Pericardium fibroblast (primary cell): ENCODE data around the genes SULF2 and ARFGEF2.

DNA sequence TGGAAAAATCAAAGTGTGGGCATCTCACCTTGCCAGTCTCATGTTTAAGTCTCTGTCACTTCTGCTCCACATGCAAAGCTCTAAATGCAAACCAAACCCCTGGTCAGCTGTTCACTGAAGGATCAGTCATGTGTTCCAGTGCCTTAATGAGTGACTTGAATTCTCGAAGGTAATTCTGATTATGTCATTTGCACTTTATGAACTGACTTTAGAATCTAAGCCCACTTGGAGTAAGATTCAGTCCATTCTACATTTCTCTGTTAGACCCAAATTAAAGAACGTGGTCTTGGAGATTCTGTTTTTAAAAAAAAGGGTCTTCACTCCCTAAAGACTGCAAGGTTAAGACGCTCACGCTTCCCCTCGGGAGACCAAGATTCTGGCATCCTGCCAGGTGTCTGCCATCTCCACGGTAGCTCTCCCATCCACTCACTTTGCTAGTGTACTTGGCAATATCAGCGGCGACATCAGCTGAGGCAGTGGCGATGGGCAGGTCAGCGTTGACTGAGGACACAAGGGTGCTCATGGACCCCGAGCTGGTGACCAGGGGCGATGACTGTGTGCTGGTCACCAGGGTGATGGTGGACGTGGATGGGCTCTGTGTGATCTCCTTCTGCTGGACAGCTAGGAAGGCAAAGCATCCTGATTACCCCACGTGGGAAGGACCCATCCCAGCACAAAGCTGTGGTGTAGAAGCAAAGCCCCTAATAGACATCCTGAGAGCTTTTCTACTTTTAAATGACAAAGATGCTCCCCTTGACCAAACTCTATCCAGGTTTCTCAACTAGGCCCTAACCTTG, 120.4 kb downstream of the ZMYND8 start:
- RAMPAGE, long total RNA: no peak

DNA sequence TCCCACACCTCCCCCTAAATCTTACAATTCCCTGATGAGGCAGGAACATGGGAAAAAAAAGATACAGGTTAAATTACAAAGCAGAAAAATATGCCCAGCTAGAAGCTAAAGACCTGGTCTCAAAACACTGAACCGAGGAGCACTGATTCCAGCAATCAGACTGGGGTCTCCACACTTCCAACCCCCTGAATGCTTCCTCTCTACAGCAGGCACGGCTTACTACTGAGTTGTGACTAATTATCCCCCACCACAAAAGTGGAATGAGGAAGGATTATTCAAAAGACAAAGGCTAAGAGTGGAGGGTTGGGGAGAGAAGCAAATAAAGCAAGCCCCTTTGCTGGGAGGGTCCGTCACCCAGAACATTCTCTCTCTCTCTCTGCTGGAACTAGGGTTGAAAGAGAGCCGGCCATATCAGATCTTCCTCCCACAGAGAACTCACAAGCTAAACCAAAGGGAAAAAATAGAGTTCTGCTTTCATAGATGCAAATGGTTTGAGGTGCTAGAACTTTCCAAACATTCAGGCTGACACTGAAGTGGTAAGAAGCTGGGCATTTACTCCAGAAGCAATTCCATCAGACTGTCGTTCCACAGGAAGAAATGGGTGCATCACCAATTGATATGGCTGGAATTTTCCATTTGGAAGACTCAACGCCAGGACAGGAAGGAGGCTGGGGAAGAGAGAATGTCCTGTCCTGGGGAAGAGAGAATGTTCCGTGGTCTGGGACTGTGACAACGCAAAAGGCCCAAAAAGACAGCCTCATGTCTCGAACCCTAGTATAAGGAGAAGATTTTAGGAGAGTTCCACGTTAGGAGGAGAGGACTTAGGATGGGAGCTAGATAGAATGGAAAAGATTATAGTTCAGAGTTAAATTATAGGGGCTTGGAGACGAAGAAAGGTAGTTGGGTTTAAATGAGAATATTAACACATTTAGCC, 7.9 kb downstream of the ZMYND8 start:
- RAMPAGE, long total RNA: no peak

- RAMPAGE, long total RNA: no peak
These were observed 730 bp downstream of the ZMYND8 start for GRCh38 chr20:47355584-47356354.

DNA sequence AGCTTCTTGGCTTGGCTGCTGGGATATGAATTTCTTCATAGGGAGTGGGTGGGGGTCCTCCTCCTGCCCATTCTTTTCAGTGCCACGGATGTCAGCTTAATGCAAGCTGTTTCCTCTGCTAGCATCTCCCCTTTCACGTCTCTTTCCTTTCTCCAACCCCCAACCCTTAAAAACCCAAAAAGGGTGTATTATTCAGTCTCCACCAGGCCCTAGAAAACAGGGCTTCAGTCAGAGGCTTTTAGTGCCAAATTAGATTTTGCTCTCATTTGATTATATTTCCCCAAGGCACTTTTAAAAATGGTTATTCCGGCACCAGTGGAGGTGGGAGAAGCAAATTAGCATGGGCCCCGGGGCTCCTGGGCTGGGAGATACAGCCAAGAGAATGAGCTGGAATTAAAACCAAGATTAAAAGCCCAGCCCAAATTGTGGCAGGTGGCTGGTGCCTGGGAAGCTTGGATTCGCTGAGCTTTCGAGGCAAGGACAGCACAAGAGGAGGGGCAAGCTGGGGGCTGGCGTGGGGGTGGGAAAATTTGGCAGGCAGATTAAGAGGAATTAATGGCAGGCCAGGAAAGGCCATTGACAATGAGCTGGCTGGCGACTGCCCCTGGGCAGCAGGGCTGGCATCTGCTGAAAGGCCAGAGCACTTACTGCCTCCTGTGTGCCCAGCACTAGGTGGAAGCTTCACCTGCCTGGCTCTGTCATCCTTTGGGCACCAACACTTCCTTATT, 76.4 kb downstream of the SULF2 start:
- RAMPAGE, long total RNA: no peak

DNA sequence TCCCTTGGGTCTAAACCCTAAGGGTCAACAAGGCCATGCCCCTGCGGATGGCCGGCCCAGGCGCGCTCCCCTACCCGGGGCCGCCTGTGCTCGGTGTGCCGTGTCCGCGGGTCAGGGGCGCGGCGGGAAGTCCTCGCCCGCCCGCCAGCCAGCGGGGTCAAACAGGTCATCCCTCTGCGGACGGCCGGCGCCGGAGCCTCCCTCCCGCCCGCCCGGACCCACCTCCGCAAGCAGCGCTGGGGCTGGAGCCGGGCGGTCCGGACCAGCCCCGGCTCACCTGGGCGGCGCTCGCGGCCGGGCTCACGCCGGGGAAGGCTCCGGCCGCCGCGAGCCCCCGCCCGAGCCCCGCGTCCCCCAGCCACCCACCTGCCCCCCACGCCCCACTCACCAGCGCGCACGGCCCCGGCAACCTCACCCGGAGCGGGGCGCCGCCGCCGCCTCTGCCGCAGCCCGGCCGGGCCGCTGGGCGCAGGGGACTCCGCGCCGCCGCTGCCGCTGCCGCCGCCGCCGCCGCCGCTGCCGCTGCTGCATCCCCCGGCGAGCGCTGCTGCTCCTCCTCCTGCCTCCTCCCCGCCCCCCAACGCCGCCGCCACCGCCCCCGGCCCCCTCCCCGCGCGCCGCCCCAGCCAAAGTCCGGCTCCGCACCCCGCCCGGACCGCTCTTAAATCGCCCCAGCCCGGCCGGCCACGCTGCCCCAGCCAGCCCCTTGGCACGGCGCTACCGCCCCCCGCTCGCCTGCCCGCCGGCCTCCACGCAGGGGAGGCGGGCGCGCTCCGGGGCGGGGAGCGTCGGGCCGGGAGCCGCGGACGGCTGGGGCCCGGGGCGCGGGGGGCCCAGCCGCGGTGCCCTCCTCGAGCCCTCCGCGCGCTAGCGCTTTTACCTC, at the start of gene SULF2:
TSS of gene SULF2 (minus strand) at position 527 of the 883 bp plus-strand sequence.
- RAMPAGE, long total RNA: no peak

DNA sequence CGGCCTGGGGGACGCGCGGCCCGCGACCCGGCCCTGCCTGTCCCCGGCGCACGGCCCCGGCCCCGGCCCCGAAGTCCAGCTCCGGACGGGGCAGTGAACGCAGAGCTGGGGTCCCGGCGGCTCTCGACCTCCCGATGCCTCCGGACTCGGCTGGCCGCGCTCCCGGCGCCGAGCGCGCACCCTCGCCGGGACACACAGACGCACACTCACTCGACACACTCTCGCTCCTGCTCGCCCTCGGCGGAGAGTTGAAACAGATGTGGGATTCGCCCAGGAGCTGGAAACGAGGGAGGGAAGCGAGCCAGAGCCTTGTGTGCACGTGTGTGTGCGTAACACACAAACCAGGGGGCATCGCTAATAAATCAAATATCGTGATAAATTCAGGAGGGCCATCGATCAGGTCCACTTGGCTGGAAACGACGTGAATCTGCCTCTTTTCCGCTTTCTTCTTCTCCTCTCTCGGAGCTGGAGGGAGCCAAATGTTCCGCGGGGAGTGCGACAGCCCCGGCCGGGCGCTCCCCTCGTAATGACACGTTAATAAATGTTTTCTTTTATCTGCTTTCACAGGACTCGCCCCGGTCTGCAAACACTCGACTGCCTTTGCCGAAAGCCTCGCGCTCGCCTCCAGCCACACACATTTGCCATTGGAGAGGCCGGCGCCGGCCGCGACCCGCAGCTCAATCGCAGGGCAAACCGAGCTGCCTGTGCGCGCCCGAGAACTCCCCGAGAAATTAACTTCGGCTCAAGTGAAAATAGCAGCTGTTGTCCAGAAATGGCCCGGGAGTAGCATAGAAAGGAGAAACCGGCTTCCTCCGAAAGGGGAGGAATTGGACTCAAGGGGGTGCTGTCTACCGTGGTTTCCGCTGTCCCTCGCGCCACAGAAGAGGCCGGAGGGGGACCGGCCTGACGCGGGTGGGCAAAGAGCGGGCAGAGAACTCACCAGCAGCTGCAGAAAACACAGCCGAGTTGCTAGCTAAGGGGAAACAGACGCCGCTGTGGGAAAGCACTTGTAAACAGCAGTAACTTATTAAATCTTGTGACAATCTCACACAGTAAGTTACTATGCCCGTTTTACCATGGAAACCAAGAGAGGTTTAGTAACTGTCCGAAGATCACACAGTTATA, 919 bp upstream of the SULF2 start:
- RAMPAGE, long total RNA: no peak

DNA sequence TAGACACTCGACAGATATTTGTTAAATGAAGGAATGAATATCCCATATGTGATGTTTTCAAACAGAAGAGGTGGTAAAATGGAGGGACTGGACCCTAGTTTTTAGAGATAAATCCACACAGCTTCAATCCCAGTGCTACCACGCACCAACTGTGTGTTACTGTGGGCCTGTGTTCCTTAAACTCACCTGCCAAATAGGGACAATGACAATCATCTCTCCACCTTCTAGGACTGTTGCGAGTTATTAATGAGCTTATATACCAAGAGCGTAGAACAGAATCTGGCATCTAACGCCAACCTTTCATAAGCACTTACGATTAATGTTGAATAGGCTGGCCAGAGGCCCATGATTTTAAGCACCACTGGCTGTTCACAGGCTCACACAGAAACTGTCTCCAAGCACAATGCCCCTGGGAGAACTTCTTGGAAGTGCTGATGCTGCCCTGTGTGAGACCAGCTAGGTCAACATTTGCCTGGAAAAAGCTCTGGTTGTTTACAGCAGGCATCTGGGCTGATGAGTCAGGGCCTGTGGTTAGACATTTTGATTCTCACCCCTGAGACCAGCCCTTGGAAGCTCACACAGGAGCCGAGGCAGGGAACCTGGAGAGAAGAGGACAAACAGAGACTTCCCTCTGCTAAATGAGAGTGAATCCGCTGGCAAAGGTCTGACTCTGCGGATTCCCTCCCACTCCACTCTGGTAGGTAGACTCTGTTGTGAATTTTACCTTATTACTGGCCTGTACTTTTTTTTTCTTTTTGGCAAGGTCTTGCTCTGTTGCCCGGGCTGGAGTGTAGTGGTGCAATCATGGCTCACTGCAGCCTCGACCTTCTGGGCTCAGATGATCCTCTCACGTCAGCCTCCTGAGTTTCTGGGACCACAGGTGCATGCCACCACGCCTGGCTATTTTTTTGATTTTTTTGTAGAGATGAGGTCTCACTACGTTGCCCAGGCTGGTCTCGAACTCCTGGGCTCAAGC, 6.8 kb upstream of the SULF2 start:
- RAMPAGE, long total RNA: no peak

- RAMPAGE, long total RNA: no peak
These were observed 241.8 kb upstream of the SULF2 start for GRCh38 chr20:48026996-48027506.

GRCh38 chr20:48247786-48248227, 462.5 kb upstream of the SULF2 start:
- RAMPAGE, long total RNA: no peak

DNA sequence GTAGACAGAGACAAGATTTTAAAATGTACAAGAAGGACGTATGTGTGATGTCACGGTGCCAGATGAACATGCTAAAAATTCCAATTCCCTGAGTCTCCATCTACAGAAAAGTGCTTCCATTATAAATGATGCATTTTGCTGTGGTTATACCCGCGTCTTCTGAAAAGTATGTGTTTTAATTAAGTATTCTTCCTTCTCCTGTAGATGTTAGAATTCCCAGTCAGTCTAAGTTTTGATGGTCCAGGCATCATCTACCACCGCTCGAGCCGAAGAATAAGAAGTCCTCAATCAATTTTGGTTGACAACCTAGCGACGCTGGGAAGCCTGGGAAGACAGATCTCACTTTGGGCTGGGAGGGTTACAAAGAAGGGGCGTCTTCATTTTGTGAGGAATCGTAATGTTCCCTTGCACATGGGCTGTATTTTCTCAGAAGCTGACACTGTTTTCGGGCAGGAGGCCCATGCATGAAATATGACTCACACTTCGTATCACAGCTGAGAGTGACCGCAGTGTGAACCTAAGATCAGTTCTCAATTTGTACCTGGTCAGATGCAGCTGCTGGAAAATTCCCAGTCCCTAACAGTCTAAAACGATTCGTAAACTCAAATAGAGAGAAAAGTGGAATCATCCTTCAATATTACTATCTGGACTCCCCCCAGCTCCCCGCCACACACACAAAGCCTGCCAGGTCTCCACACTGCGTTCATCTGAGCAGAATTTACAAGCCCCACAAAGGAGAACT, 488.8 kb downstream of the PREX1 start:
- RAMPAGE, long total RNA: no peak

DNA sequence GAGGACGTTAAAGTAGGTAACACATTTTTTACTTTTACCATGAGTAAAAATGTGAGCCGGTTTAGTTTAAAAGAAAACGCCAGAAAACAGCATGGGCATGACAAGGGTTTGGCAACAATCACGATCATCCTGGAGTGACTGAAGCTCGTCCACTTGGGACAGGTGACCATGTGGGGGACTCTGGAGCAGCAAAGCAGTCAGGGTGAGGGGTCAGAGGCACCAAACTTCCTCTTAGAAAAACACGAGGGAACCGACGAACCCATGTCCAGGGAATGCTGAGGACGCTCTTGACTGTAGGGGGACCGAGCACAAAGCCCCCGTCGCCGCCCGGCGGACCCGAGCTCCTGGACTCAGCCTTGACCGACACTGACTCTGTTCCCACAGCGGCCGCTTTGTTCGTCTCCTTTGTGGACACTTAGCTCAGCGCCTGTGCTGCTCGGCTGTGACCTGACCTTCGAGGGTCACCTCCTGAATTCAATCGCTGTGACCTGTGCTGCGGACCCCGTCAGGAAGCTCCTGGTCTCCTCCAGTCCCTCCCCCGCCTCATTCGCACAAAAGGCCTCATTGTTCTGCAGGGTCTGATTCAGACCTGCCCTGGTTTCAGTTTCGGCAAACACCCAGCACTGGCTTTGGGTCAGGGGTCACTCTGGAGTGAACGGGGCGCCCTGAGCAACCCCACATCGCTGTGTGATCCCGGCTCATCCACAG, 454.9 kb downstream of the PREX1 start:
- RAMPAGE, long total RNA: no peak

DNA sequence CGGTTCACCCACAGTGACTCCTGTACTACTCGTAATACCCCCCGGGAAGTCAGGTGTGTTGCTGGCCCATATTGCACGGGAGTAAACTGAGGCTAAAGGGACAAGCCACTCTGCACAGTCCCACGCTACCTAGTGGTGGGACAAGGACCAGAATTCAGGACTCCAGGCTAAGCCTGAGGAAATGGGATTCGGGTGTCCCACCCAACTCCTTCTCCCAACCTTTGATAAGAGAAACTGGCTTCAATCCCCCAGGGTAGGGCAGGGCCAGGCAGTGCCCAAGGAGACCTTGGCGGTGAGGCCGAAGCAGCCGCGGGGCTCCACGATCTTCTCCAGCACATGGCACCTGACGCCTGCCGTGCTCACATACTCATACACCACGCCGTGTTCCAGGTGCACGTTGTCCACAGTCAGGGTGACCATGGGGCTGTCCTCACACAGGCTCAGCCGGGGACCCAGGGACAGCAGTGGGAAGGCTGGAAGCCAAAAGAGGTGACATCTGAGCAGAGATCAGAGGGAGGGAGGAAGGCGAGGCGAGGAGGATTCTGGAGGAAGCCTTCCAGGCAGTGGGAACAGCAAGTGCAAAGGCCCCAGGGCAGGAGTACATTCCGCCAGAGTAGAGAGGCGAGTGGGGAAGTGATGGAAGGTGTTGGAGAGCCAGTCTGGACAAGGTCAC, 176.6 kb downstream of the PREX1 start:
- RAMPAGE, long total RNA: no peak

DNA sequence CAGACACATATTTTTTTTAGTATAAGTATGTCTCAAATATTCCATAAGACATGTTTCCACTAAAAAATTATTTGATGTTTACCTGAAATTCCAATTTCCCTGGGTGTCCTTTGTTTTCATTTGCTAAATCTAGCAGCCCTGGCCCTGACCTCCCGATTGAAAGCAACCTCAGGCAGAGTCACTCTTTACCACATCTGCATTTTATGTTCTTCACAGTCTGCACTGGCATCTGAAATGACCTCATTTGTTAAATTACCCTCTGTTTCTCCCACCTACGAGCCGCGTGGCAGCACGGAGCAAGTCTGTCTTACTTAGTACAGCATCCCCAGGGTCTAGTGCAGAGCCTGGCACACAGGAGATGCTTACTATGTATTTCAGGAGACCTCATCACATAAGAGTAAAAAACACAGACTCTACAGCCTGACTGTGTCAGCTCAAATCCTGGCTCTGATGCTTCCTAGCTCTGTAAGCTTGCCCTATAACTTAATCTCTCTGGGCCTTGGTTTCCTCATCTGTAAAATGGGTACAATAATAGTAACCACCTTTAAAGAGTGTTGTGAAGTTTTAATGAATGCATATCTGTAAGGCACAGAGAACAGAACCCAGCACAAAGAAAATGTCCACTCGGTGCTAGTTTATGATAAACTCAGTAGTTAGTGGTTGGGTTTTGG, 88.3 kb downstream of the PREX1 start:
- RAMPAGE, long total RNA: no peak

- RAMPAGE, long total RNA: no peak
These were observed 69.6 kb downstream of the PREX1 start for GRCh38 chr20:48758178-48758639.

DNA sequence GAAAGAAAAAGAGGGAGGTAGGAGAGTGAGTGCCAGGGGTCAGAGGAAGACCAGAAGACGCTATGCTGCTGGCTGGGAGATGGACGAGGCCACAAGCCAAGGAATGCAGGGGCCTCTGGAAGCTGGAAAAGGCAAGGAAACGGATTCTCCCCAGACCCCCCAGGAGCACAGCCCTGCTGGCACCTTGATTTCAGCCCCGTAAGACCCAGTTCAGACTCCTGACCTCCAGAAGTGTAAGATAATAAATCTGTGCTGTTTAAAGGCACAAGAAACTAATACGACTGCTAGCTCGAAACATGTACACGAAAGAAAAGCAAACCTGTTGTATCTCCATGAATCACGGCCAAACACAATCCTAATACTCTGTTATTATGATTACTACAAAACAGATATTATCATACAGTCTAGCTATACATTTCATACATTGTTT, 63.0 kb downstream of the PREX1 start:
- RAMPAGE, long total RNA: no peak

DNA sequence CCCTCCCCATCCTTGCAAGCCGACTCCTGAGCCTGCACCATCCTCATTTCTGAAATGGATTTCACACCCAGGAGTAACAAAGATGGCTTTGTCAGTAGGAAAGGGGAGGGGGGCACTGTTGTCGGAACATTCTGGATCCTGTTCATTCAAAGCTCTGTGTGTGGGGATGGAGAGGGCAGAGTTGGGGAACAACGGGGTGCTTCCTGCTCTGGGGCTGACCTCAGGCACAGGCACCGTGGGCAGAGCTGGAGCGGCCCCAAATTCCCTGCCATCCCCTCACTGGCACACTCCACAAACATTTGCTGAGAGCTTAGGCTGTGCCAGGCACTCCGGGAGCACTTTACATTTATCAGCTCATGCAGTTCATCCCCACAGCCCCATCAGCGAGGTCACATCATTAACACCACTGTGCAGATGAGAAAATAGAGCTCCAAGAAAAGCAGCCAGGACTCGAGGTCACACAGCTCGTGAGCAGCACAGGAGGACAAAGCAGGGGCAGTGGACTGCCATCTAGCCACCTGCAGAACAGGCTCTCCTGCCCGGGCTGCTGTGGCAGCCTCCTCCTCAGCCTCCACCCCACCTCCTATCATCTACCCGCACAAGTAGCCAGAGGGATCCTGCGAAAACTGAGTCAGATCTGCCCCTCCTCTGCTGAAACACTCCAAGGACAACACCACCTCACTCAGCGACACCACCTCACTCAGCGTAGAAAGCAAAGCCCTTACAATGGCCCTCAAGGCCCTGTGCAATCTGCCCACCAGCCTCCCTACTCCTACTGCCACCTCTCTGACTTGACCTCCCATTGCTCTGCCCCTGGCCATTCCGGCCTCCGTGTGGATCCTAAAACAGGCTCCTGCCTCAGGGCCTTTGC, 19.6 kb downstream of the PREX1 start:
- RAMPAGE, long total RNA: no peak

- RAMPAGE, long total RNA: no peak
These were observed 9.3 kb downstream of the PREX1 start for GRCh38 chr20:48818303-48819050.

DNA sequence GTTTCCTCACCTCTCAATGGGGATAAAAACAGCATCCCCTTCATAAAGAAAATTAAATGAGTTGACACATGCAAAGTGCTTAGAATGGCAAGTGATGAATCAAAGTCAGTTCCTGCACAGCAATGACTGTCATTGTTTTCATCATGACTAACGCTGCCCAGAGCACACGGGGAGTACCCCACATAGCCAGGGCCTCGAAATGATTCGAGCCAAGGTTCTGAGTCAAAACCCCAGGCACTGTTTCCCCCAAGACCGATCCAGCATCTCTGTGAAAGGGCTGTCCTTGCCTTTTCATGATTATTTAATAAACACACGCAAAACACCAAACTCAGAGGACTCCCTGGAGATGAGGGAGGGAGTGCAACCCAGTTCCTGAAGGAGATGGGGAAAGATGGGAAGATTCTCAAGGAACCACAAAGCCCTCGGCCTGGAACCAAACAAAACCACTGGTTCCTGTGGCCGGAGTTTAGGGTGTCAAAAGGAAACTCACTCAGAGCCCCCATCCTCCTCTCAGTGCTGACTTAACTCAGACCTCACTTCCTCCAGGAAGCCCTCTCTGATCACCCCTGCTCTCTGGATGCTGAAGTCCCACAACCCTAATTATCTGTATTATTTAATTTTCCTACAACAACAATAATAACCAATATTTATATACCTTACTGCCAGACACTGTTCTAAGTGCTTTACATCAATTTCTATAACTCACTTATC, 3.7 kb downstream of the PREX1 start:
- RAMPAGE, long total RNA: no peak

GRCh38 chr20:48921105-48921854, at the start of gene ARFGEF2:
TSS of gene ARFGEF2 (plus strand) at chr20:48921711.
- RAMPAGE, long total RNA: no peak

- RAMPAGE, long total RNA: no peak
These were observed 32.0 kb downstream of the ARFGEF2 start for GRCh38 chr20:48953513-48953962.